Placental epithelial cell (primary cell): Measurements from ENCODE around the genes STXBP6 and FOXG1.

DNA sequence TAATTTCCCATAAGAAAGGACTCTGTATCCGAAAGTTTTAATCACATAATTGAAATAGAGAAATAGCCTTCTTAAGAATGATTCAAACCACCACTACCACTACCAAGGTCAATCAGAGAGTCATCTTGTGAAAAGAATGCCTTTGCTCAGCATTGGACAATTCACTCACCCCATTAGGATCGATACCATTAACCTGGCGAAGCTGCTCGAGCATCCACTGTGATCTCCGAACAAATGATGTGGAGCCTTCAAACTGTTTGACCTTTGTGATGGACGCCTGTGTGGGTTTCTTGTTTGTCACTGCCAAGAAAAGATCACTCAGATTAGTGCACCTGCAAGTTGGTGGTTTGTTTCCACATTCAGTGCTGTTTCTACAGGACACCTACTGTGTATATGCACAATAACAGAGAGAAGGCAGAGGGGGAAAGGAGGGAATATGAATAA, 193.1 kb downstream of the STXBP6 start:
- CAGE, long polyA plus RNA: no peak

DNA sequence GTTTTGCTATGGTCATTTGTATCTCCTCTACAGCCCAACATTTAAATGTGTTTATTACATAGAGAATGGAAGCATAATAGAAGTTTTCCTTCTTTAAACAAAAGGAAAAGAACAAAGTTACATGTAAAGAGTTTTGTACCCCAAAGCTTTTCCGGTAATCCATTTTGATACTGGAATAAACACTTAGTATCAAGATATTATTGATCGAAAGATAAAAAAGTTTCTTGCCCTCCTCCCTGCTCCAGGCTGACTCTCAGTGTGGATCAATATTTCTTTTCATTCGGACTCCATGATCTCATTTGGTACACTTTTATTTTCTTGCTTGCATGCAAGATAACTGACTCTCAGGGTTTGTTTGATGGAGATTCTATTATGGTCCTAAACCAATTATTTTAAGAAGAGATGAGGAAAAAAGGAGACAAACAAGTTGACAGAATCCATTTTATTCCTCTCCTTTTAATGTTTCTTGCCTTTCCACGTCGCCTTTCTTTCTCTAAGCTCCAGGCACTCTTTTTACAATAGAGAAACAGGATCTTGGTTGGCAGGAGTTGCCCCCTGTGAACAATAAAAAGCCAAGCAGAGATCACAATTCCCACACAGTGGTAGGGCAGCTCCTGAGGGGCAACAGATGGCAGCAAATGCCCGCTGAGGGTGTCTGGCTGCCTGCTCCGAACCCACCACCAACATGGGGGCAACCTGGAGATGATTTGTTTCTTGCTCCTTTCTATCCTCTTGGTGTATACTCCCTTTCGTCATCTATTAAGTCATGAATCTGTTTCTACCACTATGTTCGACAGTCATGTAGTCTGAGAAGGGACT, 170.5 kb downstream of the STXBP6 start:
- CAGE, long polyA plus RNA: no peak

DNA sequence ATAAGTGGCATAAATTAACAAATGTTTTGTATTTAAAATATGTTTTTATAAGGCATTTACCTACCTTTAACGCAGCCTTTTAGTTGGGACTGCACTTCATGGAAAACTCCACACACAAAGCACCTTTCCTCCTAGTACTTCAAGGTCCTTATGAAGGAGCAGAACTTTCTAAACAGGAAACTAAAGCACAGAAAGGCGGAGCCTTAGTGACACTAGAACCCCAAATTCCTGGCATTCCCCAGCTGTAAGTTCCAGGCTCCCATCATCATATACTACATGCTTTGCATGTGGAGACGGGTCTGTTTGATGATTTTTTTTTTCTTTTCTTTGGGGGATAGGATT, 39.5 kb downstream of the STXBP6 start:
- CAGE, long polyA plus RNA: no peak

GRCh38 chr14:25035100-25035764, 14.7 kb downstream of the STXBP6 start:
- CAGE, long polyA plus RNA: no peak

- CAGE, long polyA plus RNA: no peak
Measured at GRCh38 chr14:25049421-25050492, at the start of gene STXBP6. Gene STXBP6 (minus strand): TSS chr14:25050147.

DNA sequence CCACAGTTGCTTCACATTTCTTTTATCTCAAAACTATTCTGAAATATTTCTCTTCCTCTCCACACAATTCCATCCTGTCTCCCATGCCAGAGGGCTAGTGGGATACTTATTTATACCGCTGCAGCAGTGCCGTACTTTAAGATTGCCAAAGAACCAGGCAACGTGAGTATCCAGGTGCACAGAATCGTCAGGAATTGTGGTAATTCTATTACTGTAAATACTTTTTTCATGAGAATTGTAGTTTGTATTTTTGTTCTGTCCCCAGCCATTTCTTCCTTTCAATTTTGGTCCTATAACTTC, 188.7 kb upstream of the FOXG1 start:
- CAGE, long polyA plus RNA: no peak

- CAGE, long polyA plus RNA: no peak
Measured at GRCh38 chr14:28766729-28767307, at the start of gene FOXG1. Gene FOXG1 (plus strand): TSS chr14:28766787.

DNA sequence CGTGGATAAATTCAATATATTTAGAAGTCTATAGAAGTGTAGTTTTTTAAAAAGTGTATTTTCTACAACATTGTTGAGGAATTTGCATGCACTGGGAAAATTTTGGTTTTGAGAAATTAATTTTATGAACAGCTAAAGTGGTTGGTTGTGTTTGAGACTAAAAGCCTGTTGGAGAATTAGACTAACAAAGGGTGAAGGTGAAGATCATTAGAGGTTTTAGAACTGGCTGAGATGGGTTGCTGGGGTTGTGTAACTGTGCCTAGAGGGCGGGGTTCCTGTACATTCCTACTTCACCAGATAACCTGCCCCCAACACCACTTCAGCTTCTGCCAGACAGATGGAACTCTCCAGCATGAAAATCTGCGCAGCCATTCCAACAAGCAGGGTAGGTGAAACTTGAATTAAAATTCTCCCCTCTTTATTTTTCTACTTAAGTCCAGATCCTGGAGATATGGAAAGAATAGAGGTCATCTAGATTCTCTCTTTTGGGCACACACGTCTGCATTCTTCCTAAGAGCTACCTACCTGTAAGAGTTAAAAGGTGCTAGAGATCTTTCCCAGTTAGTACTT, 6.0 kb downstream of the FOXG1 start:
- CAGE, long polyA plus RNA: no peak

GRCh38 chr14:30656158-30656844, 34.2 kb downstream of the SCFD1 start:
- CAGE, long polyA plus RNA: no peak

- CAGE, long polyA plus RNA: no peak
Measured at GRCh38 chr14:31937591-31938348, 139.3 kb upstream of the ARHGAP5 start.

DNA sequence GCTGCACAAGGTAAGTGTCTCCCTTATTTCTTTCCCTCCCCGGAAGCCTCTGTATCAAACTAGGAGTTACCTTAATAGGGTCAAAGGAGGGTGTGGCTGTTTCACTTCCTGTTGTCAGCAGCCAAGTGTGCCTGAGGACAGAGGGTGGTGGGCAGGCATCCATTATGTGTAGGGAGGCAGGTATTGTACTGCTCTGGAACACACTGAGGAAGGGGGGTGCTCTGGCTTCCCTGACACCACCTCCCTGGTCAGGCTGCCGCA, 132.1 kb upstream of the ARHGAP5 start:
- CAGE, long polyA plus RNA: no peak

- CAGE, long polyA plus RNA: no peak
Measured at GRCh38 chr14:32093815-32094249, 16.7 kb downstream of the ARHGAP5 start.

- CAGE, long polyA plus RNA: no peak
Measured at GRCh38 chr14:33611392-33611846, 339.5 kb downstream of the EGLN3 start.

DNA sequence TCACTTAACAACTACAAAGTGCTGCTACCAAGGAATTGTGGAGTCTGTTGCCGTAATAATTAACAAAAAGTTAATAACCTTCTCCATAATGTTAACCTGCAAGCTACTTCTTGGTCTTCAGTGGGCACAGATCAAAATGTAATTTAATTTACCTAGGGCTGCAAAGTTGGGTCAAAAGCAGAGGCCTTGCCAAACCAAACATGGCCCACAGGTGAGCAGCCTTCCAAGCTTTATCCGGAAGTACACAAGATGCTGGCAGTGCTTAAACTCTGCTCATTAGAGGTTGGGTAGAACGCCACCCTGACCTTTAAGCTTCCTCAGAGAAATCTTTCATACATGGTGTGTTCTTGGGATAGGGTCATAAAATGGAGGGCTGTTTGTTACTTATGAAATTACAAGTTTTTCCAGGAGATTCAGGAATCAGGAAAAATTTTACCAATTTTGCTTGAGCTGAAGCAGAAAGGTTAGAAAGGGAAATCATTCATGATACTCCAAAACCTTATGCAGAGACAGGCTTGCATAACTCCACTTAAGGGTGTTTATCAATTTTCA, 7.3 kb downstream of the EGLN3 start:
- CAGE, long polyA plus RNA: no peak

- CAGE, long polyA plus RNA: no peak
Measured at GRCh38 chr14:34019578-34020076, 68.8 kb upstream of the EGLN3 start.

GRCh38 chr14:34059749-34060049, 108.8 kb upstream of the EGLN3 start:
- CAGE, long polyA plus RNA: no peak

- CAGE, long polyA plus RNA: no peak
Measured at GRCh38 chr14:34130918-34131546, 180.2 kb upstream of the EGLN3 start.

DNA sequence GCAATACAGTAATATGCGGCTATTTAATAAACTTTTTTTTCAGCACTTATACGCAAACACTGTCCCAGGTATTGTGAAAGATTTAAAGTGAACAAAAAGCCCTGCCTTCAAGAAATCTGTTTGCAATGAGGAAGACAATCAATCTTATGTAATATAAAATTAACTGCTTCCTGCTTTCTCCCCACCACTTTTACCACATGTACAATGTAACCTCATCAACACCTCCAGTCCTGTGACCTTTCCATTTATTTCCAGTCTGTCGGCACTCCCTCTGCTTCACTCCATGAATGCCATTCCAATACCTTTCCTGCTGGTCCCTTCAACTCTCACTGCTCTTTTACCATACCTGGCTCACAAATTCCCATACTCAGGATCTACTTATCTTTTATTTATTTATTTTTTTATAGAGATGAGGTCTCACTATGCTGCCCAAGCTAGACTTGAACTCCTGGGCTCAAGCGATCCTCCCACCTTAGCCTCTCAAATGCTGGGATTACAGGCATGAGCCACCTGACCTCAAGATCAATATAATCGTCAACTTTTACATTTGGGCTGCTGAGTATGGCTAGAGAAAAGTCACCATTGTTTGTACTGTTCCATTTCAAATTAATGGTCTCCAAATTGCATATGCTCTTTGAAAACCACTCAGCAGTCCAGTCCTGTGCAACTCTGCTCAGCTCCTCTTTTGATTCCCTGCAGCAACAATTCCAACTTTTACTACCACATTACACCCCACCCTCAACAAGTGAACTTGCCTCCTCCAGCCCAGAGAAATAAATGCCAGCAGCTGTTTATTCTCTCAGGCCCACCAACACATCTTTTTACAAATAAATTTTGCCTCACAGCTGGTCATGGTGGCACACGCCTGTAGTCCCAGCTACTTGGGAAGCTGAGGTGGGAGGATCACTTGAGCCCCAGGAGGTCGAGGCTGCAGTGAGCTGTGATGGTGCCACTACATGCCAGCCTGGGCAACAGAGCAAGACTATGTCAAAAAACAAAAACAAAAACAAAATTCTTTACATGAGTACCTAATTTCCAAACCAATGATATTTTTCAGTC, 10.1 kb downstream of the SNX6 start:
- CAGE, long polyA plus RNA: no peak

DNA sequence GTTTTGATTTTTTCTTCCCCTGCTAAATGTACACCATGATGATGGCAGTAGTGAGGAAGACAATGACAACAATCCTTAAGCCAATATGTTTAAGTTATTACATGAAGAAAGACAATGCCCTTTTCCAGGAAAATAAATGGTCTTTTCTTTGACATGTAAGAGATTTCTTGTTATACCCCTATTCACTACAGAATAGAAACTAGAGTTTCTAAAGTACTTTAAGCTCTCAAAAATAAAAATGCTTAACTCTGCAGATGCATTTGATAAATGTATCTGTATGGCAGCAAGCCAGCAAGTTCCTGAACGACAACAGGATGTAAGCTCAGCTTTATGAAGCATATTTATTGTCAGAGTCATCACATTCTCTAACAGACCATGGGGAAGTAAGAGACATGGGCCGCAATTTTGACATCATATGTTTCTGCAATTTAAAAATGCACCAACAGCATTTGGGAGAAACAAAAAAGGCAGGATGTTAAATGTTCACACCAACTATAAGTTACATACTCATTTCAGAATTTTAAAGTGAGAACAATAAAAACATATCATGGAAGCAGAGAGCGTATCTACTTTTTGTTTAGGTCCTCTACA, 36.1 kb upstream of the SNX6 start:
- CAGE, long polyA plus RNA: no peak

DNA sequence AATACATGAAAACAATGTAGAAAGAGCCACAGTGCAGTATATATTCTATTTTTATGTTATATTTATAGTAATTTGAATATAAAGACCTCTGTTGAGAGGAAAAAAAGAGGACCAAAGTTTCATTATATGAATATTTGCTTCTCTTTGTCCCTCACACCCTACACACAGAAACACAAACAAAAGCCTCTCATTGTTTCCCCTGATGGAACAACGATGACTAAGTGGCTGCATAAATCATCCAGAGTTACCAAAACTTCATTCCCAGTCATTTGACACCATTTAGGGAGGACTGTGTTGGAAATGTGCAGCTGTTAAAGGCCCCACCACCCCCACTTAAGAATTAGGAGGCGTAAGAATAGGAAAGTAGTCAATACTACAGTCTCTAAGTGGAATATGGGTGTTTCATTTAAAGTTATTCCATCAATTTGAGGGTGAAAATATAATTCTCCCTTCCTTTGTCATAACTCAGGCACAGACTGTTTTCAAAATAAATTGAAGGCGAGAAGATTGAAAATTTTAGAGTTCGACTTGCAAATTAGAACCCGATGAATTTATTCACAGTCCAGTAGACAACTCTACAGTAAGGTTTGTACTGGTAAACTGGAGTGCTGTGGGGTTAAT, 36.4 kb downstream of the CFL2 start:
- CAGE, long polyA plus RNA: no peak